Mesenchymal stem cell of adipose (primary cell): ENCODE results near the gene MYOT.

- CAGE, long polyA plus RNA: no peak
Observed at GRCh38 chr5:136087928-136088620, 44.6 kb upstream of the SMAD5 start.

- CAGE, long polyA plus RNA: no peak
Observed at GRCh38 chr5:136094318-136095041, 38.2 kb upstream of the SMAD5 start.

GRCh38 chr5:137333147-137333461, 166.0 kb downstream of the SPOCK1 start:
- CAGE, long polyA plus RNA: no peak

DNA sequence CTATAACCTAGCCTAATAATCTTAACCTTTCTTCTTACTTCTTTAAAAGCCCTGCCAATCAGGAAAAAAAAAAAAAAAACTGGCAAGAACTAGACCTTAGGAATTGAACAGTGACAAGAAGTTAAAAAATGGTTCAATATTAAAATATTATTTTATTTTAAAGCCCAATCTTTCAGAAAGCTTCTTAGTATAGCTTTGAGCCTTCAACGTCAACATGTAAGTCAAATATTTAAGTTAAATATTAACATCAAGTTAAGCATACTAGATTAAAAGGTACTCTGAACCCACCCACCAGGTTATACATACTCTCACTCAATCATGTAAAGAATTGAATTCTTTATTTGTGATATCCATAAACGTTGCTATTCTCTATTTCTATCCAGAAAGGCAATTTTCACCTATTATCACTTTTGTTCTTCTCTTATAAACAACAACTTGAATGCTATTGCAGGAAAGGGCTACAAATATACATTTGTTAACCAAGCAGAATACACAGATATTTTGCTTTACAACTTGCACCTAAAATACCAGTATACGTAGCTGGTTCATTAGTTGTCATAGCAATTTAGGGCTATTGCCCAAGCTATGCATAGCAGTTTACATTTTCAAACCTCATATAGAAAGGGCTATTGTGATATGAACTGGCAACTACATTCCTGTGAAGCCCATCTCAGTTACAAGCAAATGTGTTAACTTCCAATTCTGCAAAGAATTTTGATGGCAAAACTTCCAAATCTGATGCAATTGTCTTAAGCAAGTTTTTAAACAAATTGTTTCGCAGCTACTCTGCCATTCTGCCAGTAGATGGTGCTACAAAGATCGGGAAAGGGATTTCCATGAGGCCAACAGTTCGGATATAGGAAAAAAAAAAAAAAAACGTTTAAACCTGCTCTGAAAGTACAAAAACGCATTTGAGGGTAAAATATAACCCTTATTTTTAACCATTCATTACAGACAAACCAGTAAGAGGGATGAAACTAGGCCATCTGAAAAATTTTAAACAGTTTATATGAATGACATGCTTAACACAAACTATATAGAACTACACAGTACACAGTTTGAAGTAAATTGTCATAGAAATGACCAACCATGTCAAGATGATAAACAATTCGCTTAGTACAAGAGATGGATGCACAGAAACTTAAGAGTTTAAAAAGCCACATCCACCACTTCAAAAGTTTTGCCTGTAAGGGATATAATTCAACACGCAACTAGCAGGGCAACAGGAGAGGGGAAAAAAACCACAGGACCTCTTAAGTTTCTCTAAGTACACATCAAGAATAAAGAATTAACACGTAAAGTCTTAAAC, 2.5 kb downstream of the HNRNPA0 start:
- CAGE, long polyA plus RNA: no peak

- CAGE, long polyA plus RNA: no peak
Observed at GRCh38 chr5:137867597-137868010, at the start of gene MYOT. Gene MYOT (plus strand): TSS chr5:137867860.

- CAGE, long polyA plus RNA: no peak
Observed at GRCh38 chr5:137997768-137998317, 35.0 kb downstream of the FAM13B start.

DNA sequence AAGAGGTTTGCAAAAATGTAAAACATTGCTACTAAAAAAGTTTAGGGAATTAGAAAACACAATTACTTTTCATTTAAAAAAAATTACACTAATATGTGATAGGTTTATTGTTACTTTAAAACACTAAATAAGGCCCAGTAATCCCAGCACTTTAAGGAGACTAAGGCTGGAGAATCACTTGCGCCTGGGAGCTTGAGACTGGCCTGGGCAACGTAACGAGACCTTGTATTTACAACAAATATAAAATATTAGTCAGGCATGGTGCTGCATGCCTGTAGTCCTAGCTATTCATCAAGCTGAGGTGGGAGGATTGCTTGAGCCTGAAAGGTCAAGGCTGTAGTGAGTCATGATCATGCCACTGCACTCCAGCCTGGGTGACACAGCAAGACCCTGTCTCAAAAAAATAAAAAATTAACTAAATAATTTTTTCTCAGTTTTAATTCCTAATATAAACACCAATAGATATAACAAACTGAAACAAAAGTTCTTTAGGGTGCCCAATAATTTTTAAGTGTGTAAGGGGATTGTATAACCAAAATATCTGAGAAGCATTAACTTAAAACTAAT, 32.8 kb downstream of the FAM13B start:
- CAGE, long polyA plus RNA: no peak

- CAGE, long polyA plus RNA: no peak
Observed at GRCh38 chr5:138184191-138185257, 5.6 kb downstream of the KIF20A start.

DNA sequence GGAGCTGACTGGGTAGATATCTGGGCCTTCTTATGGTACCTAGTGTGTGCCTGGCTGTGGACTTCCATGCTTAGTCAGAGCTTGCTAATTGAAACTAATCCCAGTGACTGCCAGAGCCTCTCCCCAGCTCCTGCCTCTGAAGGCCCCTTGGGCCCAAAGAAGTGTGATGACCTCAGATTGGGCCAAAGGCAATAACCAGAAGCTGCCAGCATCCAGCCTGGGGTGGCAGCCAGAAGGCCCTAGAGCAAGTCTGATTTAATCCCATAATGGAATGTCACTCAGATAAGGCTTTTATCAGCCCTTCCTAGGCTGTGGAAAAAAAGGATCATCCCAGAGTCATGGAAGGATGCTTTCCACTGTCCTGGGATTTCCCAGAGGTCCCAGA, 17.2 kb upstream of the CDC23 start:
- CAGE, long polyA plus RNA: no peak

GRCh38 chr5:138338525-138338853, 423 bp downstream of the FAM53C start:
- CAGE, long polyA plus RNA: no peak

DNA sequence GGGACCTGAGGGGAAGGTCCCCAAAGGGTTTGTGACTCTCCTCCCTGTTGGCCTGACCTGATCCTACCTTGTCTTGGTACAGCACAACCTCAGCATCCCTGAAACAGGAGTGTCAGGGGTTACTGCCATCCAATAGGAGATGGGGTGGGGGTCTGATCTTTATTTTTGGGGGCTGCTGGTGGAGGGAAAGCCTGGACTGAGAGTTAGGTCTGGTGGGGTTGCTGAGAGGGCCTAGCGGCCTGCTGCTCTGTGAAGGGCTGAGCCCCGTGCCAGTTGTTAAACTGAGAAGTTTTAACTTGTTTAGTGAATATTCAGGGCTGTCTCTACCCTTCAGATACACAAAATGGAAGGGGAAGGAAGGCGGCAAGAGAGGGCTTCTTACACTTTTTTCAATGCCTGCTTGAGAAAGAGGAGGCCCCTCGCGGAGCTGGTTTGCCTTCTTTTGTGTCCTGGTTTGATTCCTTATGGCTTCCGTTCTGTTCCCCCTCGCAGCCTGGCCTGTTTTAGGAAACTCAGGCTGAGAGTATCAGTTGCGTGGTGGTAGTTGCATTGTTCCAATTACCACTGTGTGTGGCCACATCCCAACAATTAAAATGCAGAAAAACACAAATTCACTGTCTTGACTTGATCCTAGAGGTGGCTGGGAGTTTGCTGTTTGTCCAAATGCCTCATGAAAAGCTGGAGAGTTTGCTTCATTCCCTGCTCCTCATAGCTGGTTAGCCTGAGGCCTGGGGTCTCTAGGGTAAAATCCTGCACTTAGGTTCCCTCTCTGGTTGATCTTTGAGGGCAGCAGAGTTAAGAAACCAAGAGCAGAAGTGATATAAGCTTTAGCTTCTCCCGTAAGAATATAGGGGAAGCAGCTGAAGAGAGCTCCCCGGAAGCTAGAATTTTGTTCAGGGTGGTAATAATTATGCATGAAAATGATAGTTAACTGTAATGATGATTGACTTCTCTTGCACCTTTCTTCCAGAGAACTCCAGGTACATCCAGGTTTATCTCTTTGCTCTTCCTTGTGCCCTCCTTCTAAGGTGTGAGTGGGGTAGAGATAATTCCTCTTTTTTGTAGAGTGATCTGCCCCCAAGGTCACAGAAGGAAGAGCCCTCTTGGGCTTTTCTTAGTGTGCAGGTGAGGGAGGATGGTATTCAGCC, 1.2 kb downstream of the FAM53C start:
- CAGE, long polyA plus RNA: no peak

DNA sequence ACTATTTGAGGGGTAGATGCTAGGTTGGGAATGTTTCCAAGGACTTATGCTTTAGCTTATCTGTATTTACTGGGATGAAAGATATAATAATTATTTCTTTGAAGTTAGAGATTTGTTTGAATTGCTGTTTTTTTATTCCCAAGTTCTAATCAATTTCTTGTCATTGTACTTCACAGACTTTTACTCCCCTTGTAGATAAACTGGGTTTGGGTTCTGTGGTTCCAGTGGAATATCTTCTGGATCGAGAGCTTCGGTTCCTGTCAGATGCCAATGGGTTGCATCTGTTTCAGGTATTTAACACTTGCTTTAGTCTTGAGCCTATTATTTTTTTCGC, 22.4 kb downstream of the KDM3B start:
- CAGE, long polyA plus RNA: no peak

- CAGE, long polyA plus RNA: no peak
Observed at GRCh38 chr5:138420648-138421152, 18.2 kb upstream of the REEP2 start.

GRCh38 chr5:138467574-138468202, 2.4 kb downstream of the EGR1 start:
- CAGE, long polyA plus RNA: no peak

- CAGE, long polyA plus RNA: no peak
Observed at GRCh38 chr5:138490412-138491367, 25.4 kb downstream of the EGR1 start.

- CAGE, long polyA plus RNA: no peak
Observed at GRCh38 chr5:138492467-138492765, 27.1 kb downstream of the EGR1 start.

GRCh38 chr5:138503443-138504412, 38.4 kb downstream of the EGR1 start:
- CAGE, long polyA plus RNA: no peak

DNA sequence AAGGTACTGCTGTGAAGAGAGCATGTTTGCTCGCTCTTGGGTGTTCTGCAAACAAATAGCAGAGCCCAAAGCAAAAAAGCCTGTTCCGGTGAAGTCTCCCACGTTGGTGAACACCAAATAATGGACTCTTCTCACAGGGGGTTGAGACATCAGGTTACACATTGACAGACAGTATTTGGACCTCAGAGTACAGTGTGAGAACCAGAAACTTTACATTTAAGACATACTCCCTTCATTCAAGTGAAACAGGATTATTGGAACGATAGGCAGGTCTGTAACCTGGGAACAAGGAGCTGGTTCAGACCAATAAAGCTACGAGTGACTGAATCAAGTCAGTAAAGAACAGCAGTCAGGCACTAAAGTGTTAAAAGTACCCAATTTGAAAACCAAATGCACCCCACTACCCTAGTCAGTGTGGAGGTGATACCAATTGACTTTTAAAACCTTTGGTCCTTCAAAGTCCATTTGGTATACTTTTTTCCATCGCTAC, 36.5 kb downstream of the ETF1 start:
- CAGE, long polyA plus RNA: no peak

- CAGE, long polyA plus RNA: no peak
Observed at GRCh38 chr5:138551481-138552283, 8.6 kb upstream of the ETF1 start.

DNA sequence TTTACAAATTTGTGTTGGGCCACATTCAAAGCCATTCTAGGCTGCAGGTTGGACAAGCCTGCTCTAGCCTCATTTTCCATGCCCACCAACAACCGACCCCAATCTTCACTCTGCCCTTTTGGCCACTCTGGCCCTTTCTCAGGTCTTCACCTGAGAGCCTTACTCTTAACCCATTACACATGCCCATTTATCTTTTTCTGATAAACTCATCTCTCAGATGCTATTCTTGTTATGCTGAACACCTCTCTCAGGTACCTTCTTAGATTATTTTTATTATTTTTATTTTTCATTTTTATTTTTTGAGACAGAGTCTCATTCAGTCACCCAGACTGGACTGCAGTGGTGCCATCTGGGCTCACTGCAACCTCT, 11.4 kb downstream of the HSPA9 start:
- CAGE, long polyA plus RNA: no peak